Frontal cortex (tissue), 2 donors: ENCODE results near the gene SOBP.

DNA sequence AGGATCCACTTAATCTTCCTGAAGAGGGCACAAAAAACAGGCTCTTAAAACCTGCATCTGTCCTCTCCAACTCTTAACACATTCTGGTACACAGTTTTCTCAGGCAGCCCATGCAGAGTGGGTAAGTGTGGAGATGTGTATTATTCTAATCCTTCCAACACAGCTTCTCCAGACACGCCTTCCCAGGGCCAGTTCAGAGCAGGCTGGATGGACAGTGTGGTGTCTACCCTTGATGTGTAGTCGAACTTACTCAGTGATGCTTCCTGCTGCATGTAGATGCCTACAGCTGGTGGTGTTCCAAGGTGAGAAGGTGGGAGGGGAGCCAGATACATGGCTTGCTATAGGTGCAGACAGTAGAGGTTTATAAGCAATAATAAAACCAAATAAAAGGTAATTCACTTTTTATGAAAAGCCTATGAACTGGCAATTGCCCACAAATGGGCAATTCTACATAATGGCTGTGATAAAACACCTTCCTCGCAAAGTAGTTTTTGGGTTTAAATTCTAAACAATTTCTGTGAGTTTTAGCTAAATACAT, 104.0 kb downstream of the QRSL1 start:
- RAMPAGE, long total RNA, result no peak

GRCh38 chr6:106741804-106741961, 112.3 kb downstream of the QRSL1 start:
- RAMPAGE, long total RNA, result no peak

GRCh38 chr6:106798971-106800017, 169.9 kb downstream of the QRSL1 start:
- RAMPAGE, long total RNA, result no peak

DNA sequence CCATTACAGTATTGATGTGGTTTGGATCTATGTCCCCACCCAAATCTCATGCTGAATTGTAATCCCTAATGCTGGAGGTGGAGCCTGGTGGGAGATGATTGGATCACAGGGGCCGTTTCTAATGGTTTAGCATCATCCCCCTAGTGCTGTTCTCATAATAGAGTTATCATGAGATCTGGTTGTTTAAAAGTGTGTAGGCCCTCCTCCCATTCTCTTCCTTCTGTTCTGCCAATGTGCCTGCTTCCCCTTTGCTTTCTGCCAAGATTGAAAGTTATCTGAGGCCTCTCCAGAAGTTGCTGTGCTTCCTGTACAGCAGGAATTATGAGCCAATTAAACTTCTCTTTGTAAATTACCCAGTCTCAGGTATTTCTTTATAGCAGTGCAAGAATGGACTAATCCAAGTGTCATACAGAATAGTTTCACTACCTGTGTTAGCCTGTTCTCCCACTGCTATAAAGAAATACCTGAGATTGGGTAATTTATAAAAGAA, 100.1 kb downstream of the CD24 start:
- RAMPAGE, long total RNA, result no peak

GRCh38 chr6:106924830-106925342, 49.6 kb downstream of the CD24 start:
- RAMPAGE, long total RNA, result no peak

DNA sequence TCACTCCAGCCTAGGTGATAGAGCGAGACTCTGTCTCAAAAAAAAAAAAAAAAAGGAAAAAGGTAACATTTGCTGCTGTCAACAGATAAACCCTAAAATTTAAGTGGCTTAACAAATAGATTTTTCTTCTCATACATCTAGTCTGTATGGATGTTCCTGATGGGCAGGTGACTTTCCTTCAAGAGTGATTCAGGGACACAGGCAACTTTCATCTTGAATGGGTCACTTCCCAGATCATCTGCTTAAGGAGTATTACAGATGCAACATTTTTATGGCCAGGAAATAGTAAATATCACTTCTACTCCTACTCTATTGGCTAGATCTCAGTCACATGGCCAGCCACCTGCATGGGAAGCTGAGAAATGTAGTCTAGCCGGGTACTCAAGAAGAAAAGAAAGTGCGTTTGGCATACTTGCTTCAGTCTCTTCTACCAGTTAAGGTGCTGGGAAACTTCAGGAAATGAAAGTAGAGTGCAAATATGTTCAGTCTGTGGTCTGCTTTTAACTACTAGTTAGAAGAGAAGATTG, 129.3 kb downstream of the PDSS2 start:
- RAMPAGE, long total RNA, result no peak

DNA sequence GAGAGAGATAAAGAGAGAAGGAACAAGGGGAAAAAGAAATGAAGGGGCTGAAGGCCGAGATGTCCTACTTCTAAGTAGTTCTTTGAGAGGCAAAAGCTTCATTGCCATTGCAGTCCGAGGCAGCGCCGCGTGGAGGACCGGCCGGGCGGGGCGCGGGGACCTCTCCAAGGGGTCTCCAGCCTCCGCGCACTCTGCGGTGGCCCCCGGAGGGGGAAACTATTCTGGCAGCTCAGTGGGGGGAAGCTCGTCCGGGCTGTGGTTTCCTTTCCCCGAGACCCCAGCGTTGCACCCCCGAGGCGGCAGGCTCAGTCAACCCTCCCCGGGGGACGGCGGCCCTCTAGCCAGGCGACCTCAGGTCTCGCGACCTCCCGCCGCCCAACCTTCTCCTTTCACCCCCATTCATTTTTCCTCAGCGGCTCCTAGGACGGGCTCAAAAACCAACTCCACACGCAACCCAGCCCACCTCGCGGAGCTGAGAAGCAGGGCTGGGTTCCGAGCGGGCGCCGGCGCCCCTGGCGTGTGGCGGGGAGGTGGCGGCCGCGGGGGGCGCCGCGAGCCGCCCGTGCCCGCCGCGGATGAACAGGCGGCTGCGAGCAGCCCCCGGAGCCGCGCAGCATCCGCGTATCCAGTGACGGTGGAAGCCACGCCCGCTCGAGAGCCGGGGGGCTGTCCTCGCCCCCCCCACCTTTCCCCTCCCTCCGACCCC, 445 bp upstream of the SOBP start:
- RAMPAGE, long total RNA, result no peak

DNA sequence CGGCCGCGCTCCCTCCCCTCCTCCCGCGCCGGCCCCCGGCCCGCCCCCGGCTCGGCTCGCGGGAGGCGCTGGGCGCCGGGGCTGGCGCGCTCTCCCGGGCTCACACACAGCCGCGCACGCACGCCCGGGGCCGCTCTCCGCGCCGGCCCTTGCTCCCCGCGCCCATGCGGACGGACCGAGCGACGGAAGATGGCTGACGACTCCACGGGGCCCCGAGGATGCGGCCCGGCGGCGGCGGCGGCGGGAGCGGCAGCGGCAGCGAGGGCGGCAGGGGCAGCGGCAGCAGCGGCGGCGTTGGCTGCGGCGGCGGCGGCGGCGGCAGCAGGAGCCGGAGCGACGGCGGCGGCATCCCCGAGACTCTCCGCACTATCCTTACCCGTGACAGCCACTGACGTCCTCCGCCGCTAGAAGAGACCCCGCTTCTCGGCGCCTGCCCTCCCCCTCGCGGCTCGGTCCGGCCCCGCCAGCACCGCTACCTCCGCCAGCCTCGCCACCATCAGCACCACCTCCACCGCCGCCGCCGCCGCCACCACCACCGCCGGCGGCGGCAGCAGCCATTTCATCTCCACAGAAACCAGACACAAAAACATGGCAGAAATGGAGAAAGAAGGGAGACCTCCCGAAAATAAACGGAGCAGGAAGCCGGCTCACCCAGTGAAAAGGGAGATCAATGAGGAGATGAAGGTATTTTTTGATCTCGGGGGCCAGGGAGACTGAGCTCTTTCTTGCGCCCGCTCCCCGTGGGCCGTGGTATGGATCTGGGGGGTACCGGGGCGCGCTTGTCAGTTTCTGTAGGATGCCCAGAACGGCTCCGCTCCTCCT, at the start of gene SOBP:
Gene SOBP, plus strand, starts transcription at position 89 of the 822 bp plus-strand sequence.
- RAMPAGE, long total RNA, result no peak

DNA sequence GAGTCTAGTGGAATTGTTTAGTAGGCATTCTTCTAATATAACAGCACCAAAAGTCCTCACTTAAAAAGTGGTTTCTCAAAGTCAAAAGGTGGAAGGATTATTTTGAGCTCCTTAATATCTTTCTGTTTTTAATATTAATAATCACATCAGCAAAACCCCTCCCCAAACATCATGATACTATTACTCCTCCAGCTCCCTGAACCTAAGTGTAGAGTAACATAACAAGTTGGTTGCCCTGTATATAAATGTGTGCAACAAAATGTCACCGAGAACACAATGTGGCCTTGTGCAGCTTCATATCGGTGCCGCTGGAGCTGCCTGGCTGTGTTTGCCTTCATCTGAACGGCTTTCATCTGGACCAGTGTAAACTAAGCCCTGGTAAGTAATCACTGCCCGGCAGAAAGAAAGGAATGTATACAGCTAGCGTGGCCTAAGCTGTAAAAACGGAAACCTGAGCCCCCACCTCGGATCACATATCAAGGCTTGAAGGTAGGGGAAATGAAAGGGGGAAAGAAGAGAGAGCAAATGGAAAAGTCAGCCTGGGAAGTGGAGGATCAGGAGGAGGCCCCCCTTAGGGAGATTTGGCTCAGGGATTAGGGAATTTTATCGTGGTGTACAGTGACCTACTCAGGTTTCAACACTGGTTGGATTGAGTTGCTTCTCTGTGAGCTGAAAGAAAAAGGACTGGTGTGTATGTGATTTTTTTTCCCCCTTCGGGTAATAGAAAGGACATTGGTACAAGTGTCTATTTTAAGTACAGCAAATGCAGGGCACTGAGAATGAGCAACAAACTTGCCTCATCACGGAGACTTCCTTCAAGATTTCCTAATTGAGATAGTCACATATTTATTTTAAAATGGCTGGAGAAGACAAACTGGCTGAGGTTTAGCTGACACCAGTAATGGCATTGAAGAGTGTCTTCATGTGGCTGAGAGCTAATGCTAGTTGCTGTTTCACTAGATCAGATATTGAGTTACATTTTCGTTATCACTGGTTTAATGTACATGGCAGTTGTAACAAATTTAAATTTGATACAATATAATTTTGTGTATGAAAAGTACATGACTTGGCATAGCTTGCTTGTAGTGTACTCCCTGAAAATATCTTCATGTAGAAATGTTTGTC, 3.4 kb downstream of the SOBP start:
- RAMPAGE, long total RNA, result no peak

DNA sequence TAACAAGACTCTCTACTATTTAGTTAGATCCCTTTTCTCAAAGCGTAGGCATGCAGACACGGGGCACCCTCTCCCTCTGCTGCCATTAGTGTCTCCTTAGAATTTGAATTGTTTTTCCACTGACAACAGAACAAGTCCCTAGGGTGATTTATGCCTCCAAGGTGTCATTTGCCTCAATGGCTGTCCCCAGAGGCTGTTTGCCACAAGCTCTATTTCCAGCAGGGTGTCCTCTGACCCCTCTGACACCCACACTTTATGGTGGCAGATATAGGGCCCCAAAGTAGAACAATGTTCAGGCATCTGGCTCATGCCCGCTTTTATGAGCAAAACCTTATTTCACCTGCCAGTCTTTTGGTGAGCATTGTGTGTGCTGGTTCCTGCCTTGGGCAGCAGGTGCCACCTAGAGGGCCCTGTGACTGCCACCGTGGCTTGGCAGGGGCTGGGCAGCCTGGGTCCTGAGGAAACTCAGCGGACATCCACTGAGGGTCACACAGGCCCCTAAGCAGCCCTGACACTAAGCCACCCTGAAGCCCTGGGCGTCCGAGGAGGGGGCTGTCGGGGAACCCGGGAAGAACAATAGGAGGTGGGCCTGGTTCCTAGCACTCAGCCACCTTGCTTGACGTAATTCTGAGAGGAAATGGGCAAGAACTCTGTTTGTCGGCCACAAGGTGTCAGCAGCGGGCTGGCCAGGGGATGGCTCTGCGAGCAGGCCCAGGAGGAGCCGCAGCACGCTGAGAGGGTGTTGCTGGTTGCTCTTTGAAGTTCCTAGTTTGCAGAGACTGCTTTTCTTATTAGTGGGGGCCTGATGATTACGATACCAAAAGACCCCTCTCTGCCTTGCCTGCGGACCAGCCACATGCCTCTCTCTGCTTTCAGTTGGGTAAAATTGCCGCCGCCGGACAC, 149.0 kb downstream of the SCML4 start:
- RAMPAGE, long total RNA, result no peak

- RAMPAGE, long total RNA, result no peak
Observed at GRCh38 chr6:107787222-107787756, 36.8 kb downstream of the SCML4 start.

- RAMPAGE, long total RNA, result no peak
Observed at GRCh38 chr6:108114773-108115279, 40.3 kb upstream of the OSTM1 start.

DNA sequence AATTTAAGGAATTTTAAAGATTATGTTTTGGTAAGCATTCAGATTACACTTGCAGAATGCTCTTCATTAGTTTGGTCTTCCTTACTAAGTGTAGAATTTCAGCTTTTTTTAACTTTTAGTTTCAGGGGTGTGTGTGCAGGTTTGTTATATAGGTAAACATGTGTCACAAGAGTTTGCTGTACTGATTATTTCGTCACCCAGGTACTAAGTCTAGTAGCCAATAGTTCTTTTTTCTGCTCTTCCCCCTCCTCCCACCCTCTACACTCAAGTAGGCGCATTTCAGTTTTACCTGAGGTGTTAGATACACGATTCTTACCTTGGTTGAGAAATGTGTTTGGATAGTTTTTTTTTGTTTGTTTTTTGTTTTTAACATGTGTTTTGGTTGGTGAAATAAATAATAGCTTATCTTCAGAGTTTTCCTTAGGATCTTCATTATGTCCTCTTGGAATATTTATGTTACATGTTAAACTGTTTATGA, 68.3 kb downstream of the AFG1L start:
- RAMPAGE, long total RNA, result no peak

DNA sequence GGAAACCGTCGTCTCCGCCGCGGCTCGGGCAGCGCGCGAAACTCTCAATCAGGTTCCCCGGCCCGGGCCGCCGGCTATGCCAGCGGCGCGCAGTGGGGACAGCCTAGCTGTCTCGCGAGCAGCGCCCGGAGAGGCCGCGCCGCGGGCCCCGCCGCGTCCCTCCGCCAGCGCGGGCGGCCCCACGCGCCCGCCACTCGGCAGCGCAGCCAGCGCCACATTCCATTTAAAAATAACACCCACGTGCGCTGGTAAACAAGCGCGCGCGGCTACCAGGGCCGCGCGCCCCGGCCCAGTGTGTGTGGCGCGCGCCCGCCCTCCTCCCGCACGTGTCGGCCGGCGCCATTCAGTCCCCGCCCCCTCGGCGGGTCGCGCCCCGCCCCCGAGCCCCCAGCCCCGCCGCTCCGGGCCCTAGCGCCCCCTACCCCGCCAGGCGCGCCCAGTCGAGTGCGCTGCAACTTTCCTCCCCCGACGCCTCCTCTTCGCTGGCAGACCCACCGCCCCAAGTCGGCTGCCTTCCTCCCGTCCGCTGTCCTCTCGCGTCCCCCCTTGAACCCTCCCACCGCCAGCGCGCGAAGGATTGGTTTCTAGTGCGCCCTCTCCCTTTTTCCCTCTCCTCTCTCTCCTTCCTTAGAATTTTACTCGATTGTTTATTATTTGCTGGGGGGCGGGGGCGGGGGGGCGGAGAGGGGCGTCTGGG, 2.8 kb upstream of the FOXO3 start:
- RAMPAGE, long total RNA, result no peak

DNA sequence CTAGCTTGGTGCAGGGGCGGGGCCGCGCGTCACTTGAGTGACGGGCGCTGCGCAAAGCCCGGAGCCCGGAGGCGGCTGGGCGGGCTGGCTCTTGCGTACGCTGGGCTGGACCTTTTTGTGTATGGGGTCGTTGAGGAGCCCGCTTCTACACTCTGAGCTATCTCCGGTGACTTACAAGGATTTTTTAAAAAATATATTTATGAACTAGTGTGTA, 2.2 kb upstream of the FOXO3 start:
- RAMPAGE, long total RNA, result no peak

DNA sequence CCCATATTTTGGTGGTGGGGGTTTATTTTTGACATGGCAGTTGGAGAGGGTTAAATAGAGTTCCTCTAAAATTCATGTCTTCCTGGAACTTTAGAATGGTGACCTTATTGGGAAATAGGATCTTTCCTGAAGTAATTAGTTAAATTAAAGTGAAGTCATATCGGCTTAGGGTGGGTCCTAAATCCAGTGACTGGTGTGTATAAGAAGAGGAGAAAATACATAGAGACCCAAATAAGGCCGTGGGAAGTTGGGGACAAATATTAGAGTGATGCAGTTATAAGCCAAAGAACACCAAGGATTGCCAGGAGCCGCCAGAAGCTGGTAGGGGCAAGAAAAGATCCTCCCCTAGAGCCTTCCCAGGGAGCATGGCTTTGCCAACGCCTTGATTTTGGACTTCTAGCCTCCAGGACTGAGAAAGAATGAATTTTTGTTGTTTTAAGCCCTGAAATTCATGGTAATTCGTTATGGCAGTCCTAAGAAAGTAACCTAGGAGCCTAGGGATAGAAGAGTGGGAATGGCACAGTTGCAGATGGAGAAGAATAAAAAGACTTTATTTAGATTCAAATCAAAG, 10.7 kb downstream of the FOXO3 start:
- RAMPAGE, long total RNA, result no peak

DNA sequence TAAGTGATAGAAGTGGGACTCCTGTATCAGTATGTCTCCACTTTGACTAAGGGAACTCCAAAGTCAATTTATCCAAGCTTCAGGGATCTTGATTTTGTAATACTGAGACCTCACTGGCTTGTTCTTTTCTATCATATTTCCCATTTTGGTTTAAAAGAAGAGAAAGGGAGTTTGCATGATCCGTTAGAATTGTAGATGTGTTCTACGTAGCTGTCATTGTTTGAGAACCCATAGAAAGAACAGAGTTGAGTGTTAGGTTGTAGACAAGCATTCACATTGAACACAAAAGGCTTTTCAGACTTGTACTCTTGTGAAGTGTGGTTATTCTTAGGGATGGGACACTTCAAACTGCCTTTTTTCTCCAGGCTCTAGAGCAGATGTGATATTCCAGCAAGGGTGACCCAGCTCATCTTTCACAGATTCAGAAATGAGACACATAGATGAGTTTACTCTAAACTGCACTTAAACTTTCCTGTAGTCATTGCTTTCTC, 19.9 kb downstream of the FOXO3 start:
- RAMPAGE, long total RNA, result no peak

DNA sequence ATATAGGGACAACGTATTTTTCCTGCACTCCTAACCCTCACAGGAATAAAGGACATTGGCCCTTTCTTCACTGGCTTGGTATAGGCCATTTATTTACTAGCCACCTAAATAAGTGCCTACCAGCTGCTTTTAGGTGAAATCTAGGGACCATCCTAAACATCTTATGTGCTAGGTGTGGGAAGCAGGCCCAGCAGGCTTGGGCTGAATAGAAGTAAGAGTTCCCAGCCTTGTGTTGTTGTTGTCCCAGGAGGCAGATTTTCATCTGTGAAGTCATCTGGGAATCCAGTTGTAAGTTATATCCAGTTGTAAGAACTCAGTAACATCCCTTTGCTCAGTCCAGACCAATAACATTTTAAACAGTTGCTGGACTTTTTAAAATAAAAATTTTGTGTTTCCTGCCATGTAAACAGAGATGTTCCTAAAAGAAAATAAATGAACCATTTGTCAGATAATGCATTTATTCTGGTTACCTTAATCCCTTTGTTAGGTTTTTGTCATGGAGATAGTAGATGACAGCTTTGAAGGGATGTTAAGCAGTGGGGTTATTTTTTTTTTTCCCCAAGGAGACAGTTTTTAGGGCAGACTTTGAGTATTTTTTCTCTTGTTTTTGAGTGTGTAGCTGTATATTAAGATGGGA, 21.5 kb downstream of the FOXO3 start:
- RAMPAGE, long total RNA, result no peak

DNA sequence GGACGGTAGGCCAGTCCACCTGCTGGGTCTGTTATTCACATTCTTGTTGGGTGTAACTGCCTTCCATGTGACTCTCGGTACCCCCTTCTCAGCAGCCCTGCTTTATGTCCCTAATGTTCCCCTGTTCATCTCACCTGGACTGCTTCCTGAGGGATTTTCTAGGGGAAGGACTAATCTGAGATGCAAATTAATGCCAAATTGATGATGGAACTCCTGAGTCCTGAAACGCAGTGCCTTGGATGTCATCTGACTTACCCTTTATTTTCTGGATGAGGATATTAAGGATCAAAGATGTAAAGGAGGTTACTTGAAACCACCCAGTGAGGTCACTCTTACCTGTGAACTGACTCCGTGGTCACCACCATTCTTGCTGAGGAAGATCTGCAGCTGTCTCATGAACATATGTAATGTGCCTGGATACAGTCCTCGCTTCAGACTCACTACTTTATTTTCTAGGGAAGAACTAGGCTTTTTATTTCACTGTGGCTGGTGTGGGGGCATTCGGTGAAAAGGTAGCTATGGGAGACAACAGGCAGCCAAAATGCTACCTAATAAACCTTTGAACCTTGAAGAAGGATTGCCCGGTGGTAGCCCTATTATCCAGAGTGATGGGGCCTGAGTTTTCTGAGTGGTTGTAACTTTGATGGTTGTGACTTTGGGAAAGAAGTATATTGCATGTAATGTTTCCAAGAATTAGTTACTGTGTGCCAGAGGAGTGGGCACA, 22.2 kb downstream of the FOXO3 start:
- RAMPAGE, long total RNA, result no peak

DNA sequence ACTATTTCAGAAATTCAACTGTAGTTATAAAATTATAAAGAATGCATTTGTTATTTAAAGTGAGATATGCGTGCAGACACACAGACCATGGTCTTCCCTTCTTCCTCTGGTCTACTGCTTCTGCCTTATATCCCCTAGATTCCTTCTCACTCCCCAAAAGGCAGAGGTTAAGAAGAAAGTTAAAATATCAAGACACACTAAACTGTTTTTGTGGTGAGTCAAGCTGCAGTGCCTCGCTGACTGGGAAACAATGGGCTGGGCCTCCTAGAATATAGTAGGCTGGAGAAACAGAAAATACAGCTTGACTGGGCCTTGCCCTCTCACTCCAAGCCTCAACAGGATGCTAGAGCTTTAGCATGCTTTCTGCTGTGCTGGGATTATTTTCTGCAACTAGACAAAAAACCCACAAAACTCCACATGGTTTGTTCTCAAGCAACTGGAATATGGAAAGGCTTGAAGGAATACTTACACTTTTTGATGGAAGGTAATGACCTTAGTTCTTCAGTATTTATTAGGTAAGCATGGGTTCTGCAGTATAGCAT, 27.8 kb downstream of the FOXO3 start:
- RAMPAGE, long total RNA, result no peak